AG09319 (cell line): ENCODE measurements around a stretch of chr2.

DNA sequence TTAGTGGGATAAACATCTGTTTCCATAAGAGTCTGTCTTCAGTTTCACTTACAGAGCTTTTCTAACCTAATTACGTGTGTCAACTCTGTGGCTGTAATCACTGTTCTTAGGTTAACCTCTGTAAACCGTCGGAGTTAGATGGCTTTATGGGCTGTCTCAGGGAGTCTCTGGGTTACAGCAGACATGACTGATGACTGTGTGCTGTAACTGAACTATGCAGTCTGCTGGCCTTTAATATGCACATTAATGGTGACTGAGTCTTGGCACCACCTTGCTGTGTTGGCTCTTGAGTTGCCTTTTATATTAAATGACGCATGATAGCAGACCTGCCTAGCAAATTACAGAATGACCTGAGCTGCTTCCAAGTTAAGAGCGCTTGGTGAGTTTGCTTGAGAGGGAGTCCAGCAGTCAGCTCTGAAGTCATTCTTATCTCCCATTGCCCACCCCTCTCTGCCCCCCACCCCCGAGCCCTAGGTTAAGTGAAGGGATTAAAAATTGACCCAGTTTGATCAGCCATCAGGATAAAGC, 90.2 kb downstream of the ACKR3 start:
- RRBS = no CpG with 5 or more reads among the region's 6 CpGs

- RRBS = no CpG with 5 or more reads among the region's 13 CpGs
Observed at GRCh38 chr2:236688808-236689231, 119.2 kb downstream of the ACKR3 start.

GRCh38 chr2:236730495-236731030, 160.9 kb downstream of the ACKR3 start:
- RRBS = 68% methylated on average over 3 of the region's 10 CpGs

- RRBS = no CpG with 5 or more reads among the region's 3 CpGs
Observed at GRCh38 chr2:236955512-236955849, 130.2 kb upstream of the COPS8 start.

GRCh38 chr2:237057913-237058578, 27.6 kb upstream of the COPS8 start:
- RRBS = no CpG with 5 or more reads among the region's 13 CpGs

DNA sequence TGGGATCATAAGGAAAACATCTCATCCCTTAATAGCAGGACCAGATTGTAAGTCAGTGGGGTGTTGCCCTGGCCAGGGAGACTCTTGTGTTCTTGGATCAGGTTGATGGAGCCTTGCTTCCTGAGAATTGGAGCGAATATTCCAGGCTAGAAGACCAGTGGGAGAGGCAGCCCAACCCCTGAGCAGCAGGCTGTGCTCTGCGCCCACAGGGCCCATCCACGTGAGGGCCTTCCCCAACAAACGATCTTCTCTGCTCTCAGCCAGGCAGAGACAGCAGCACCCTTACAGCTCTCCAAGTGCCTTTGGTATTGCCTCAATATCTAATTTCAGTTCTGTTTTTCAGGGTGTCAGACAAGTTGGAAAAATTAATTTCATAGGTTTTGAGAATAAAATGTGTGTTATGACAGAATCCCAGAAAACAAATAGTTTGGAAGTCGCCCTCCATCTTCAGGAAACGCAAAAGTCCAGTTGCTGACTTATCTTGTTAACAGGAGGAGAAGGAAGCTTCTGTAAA, 105.4 kb downstream of the COPS8 start:
- RRBS = no CpG with 5 or more reads among the region's 6 CpGs

DNA sequence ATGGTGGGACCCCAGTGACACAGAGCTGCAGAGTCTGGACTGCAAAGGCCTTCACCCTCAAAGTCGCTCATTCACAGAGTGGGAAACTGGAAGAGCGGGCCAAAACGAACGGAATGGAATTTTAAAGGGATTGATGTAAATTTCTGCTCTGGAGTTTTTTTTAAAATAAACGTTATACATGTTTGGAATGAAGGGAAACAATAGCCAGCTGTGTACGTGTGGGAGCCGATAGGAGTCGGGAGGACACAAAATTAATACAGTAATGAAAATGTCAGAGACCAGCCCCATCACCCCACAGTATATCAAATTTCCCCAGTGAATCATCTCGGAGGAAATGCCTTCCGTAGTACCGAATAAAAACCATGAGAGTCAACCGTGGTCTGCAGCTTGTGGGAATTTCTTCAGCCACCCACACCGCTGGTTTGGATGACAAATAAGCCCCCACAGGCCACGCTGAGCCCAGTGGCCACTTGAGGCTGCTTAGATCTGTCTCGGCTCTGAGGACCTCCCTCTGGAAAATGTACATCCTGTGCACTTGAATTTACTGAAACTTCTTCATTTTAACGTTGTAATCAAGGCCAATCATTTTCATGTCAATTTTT, 133.8 kb downstream of the COL6A3 start:
- RRBS = no CpG with 5 or more reads among the region's 16 CpGs

DNA sequence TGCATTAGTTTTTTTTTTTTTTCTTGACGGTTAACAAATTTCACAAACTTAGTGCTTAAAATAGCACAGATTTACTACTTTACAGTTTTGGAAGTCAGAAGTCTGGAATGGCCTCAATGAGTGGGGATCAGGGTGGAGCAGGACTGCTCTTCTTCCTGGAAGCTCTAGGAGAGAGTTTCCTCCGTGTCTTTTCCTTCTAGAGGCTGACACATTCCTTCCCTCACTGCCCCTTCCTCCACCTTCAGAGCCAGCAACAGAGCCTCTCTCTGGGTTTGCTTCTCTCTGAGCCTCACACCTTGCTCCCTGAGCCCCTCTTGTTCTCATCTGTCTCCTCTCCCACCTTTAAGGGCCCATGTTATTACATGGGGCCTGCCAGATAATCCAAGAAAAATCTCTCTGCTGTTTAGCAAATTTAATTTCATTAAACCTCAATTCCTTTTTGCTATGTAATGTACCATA, 117.1 kb downstream of the COL6A3 start:
- RRBS = no CpG with 5 or more reads among the region's 2 CpGs

DNA sequence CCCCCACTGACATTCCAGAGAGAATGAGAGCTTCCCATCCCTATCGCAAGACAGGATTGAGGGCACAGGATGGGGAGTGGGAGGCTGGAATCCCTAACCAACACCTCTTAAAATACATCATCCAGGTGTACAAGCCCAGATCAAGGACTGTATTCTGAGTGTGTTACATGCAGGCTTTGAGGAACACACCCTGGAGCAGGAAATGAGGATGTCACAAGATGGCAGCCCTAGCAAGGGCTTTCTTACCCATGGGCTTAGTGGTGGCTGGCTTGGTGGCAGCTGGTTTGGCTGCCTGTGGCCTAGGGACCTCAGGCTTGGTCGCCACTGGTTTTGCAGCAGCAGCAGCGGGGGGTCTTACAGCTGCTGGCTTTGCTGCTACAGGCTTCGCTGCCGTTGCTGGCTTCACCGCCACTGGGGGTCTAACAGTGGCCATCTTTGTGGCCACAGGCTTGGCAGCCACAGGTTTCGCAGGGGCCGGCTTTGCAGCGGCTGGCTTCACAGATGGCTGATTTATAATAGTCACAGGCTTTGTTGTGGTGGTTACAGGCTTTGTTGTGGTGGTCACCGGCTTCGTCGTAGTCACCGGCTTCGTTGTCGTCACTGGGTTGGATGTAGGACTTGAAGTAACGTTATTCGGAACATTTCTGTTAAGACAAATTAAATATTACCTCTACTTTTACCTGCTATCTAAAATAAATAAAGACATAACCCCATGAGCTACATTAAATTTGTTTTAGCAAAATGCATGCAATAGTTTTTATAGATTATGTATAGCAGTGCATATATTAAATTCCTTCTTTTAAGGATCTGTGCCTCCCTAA, 77.9 kb downstream of the COL6A3 start:
- RRBS = 60% methylated on average over 3 of the region's 17 CpGs

GRCh38 chr2:237432349-237433306, 18.7 kb upstream of the COL6A3 start:
- RRBS = no CpG with 5 or more reads among the region's 26 CpGs

DNA sequence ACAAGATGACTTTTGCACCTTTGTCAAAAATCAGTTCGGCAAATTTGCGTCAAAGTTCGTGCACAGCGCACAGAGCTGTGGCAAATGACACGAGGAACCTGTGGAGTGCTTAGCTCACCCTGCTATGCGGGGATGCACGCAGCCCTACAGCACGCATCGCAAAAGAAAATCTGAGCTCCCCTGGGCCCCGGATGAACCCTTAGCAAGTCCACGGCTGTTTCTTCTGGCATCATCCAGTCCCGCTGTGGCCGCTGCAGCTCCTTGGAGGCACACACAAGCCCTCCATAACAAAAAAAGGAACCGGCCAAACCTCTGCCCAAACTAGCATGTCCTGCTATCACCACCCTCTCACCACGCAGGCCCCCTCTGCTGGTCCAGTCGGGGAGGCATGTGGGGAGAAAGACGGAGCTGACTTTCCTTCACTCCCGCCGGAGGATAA, 35.6 kb upstream of the MLPH start:
- RRBS = no CpG with 5 or more reads among the region's 19 CpGs

GRCh38 chr2:237473902-237474592, 13.0 kb upstream of the MLPH start:
- RRBS = no CpG with 5 or more reads among the region's 14 CpGs

- RRBS = no CpG with 5 or more reads among the region's 5 CpGs
Observed at GRCh38 chr2:237516727-237517413, 29.8 kb downstream of the MLPH start.

DNA sequence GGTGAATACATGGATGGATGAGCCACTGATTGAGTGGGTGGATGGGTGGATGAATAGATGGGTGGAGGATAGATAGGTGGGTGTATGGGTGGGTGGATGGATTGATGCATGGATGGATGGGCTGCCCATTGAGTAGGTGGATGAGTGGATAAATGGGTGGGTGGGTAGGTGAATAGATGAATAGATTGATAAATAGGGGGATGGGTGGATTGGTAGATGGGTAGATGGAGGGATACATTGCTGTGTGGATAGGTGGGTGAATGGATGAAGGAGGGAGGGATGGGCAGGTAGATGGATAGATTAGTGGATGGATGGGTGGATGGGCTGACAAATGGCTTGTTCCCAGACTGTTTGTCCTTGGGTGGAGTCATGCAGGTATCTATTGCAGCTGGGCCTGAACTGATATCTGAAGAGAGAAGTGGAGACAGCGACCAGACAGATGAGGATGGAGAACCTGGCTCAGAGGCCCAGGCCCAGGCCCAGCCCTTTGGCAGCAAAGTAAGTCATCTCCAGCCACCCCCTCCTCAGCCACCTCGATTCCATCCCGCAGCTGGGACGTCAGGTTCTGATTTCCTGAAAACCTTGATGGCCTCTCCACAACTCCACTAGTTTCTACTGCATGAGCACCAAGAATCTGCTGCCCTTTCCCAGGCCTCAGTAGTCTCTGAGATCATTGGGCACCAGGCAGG, 31.2 kb downstream of the MLPH start:
- RRBS = no CpG with 5 or more reads among the region's 4 CpGs

DNA sequence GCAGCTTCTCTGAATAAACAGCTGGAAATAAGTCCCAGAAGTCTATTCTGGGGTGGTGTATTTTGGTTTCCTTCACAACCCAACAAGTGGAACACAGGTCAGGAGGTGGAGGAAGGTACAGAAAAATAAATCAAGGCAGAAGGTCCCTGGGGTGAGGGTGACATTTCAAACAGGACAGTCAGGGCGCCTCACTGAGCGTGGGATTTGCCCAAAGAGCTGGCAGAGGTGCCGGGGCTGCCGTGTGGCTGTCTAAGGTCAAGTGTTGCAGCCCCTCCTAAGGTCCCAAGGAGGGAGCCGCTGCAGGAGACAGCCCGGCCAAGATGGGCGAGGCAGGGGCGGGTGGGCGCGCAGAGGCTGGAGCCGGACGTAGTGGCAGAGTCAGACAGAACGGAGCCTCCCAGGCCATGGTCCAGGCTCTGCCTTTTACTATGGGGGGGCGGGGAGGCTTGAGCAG, 27.6 kb upstream of the PRLH start:
- RRBS = 93% methylated on average over 9 of the region's 14 CpGs

- RRBS = no CpG with 5 or more reads among the region's 18 CpGs
Observed at GRCh38 chr2:237550920-237551659, 15.3 kb upstream of the PRLH start.

GRCh38 chr2:237582328-237582958, 8.1 kb downstream of the RAB17 start:
- RRBS = no CpG with 5 or more reads among the region's 10 CpGs

- RRBS = no CpG with 5 or more reads among the region's 18 CpGs
Observed at GRCh38 chr2:237593719-237594417, 3.3 kb upstream of the RAB17 start.

- RRBS = no CpG with 5 or more reads among the region's 10 CpGs
Observed at GRCh38 chr2:237625137-237625651, 2.2 kb upstream of the LRRFIP1 start.